ENCODE data around the genes FOXB2 and RASEF.

- RRBS, result no CpG with 5 or more reads among the region's 26 CpGs
Measured at GRCh38 chr9:77019436-77019779, at the start of gene FOXB2. TSS of gene FOXB2 (plus strand) at chr9:77019655.

DNA sequence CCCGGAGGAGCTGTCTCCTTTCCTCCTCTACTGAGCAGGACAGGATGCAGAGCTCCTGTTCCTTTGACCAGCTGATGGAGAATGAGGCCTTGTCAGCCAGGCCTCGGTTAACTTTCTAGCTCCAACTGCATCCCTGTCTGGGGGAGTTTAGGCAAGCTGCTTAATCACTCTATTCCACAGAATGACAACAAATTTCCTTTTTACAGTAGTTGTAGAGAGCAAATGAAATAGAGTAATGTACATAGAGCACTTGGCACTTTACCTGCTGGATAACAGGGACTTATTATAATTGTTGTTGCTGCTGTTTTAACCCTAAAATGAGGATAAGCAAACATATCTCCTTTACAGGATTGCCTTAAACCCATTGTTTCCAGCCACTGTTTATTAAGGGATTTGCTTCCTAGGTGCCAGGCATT lies 155.4 kb downstream of the GNAQ start:
- RRBS, result no CpG with 5 or more reads among the region's 2 CpGs

- RRBS, result no CpG with 5 or more reads among the region's 3 CpGs
Measured at GRCh38 chr9:77987739-77988367, 43.8 kb downstream of the GNAQ start.

GRCh38 chr9:78029749-78030064 lies 1.9 kb downstream of the GNAQ start:
- RRBS, result no CpG with 5 or more reads among the region's 2 CpGs

DNA sequence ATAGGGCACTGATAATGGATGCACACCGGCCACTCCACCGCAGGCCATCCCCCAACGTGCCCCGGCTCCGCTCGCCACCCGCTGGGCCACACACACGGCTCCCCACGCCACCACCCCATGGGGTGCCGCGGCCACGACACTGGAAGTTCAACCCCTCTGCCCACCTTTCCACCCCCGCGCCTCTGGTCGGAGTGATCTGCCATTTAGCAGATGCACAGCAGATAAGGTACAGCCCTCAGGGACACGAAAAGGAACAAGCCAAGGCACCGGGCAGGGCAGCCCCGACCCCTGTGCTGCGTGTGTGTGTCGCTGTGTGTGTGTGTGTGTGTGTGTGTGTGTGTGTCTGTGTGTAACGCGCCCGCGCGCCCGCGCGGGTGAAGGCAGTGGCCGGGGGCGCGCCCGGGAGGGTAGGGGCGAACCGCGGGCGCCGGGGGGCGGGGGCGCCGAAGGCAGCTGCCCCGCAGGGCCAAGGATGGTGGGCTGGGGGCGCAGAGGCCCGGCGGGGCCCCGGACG lies 976 bp downstream of the GNAQ start:
- RRBS, result 1% methylated on average over 18 of the region's 46 CpGs

GRCh38 chr9:78032017-78032791 lies 593 bp upstream of the GNAQ start:
- RRBS, result 1% methylated on average over 55 of the region's 89 CpGs

GRCh38 chr9:78357440-78357947 lies 60.6 kb downstream of the PSAT1 start:
- RRBS, result no CpG with 5 or more reads among the region's 16 CpGs

- RRBS, result no CpG with 5 or more reads among the region's 2 CpGs
Measured at GRCh38 chr9:78638446-78638826, 341.5 kb downstream of the PSAT1 start.

- RRBS, result no CpG with 5 or more reads among the region's 4 CpGs
Measured at GRCh38 chr9:79574119-79574330, 2.3 kb downstream of the TLE4 start.

GRCh38 chr9:79701425-79702024 lies 129.8 kb downstream of the TLE4 start:
- RRBS, result no CpG with 5 or more reads among the region's 2 CpGs

- RRBS, result no CpG with 5 or more reads among the region's 1 CpG
Measured at GRCh38 chr9:81274541-81274981, 414.8 kb downstream of the TLE1 start.

DNA sequence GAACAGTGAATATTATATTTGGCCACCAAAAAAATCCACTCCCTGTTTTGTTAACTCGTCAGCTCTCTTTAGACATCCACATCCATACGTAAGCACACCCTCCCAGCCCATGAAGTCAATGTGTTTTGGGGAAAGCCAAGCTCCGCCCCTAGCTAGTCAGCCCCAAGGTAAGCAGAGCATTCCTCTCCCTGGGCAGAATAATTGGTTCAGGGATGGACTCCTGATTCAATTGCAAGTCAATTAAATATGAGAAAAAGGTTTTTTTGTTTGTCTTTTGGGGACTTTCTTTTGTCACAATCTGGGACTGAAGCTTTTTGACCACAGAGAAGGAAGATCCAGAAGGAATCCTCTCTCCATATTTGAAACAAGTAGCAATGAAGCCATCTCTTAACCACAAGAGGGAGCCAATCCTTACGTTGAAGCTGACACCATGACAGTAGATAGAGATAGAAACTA lies 166.6 kb downstream of the TLE1 start:
- RRBS, result no CpG with 5 or more reads among the region's 4 CpGs

DNA sequence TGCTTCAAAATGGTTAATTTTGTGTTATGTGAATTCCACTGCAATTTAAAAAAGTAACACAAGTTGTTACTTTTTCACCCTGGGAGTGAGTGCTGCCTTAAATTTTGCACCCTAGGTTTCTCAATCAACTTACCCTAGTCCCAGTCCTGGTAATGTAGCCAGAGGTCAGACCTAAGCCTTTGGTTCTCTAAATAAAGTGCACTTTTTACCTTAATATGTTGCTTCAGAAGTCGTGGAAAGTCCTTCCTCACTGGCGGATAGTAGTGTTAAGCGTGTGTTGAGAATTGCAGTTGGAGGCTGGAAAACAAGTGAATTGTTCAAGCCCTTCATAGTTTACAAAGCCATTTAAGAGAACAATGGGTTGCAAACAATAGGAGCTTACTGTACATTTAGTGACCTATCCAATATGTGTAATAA lies 49.0 kb upstream of the SPATA31D4 start:
- RRBS, result no CpG with 5 or more reads among the region's 3 CpGs

- RRBS, result no CpG with 5 or more reads among the region's 4 CpGs
Measured at GRCh38 chr9:83060393-83060976, 2.5 kb downstream of the RASEF start.

DNA sequence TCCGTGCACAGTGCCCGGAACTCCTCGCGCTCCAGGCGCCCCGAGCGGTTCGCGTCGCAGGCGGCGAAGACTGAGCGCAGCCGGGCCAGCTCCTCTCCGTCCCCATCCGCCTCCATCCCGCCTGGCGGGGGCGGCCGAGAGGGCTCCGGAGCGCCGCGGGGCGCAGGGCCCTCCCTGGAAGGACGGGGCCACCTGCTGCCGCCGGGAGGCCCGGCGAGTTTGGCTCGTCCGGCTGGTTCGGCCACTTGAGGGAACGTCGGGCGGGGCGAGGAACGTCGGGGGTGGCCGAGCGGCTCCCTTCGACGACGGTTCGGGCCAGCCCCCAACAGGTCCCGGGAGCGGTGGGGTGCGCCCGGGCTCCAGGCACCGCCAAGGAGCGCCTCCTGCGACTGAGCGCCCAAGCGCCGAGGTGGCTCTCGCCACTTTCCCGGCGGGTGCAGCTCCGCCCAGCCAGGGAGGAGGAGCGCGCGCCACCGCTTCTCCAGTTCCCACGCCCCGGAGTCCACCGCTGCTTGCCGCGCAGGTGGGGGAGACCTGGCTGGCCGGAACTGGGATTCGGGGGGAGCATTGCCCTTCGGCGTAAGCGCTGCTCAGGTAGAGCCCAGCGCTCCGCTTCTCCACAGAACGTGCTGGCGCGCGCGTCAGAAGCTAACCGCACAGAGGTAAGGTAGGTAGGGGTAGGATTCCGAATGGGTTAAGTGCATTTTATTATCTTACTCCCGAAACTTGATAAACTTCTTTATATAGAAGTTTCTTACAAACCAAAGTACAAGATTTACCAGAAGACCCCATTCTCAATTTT lies at the start of gene RASEF:
Gene RASEF (minus strand): TSS at position 391 of the 802 bp plus-strand sequence.
- RRBS, result 7% methylated on average over 58 of the region's 83 CpGs

- RRBS, result no CpG with 5 or more reads among the region's 5 CpGs
Measured at GRCh38 chr9:83153977-83154738, 91.2 kb upstream of the RASEF start.

DNA sequence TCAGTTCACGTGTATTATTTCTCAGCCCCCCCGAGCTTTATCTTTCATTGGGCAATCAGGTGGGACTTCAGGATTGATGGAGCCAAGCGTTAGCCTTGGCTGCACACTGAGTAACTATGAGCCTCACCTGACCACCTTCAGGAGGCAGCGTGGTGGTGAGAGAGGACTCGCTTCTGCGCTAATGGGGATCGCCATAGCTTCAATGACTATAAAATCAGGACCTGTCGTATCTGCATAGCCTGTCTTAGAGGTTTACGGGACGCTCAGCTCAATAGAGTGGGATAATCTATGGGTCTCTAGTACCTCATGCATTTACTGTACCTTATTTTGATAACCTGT lies 157.1 kb upstream of the RASEF start:
- RRBS, result no CpG with 5 or more reads among the region's 10 CpGs

DNA sequence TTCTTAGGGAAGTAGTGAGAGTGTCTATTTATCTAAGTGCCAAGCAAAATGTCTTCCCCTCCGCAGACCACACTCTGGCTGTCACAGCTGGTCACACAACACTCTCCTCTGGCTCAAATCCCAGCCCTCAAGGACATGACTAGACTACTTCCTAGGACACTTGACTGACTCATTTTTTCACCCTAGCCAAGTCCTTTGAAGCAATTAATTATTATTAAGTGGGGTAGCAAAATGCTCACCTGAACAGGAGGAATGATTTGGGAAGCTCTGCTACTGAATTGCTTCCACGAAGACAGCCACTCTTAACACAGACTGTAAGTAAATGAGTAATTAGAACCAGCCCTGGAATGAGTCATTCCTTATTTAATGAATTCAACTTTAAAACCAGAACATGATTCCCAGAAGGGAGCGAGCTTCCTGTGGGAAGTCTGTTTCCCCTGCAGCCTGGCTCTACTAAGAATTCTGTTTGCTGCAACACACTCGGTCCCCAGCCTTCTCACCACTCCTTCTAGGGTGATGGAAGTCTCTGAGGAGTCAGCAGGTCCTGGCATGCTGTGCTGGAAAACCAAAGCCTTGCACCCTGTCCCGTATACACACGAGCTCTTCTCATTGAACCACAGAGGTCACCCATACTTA lies 218.5 kb upstream of the RASEF start:
- RRBS, result no CpG with 5 or more reads among the region's 6 CpGs

DNA sequence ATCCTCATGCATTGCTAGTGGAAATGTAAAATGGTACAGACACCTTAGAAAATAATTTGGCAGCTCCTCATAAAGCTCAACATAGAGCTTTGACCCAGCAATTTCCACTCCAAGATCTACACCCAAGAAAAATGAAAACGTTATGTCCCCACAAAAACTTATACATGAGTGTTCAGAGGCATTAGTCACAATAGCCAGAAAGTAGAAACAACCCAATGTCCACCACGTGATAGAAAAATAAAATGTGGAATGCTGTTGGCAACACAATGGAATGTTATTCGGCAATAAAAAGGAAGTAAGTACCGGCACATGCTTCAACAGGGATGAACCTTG lies 6.1 kb downstream of the UBQLN1 start:
- RRBS, result no CpG with 5 or more reads among the region's 4 CpGs